ENCODE measurements around the genes PTGES and GPR107.

- PRO-cap, 3 experiments, result no peak in any of the 3 experiments
- RAMPAGE, long total RNA, result no peak
Measured at GRCh38 chr9:129630569-129631328, 4.8 kb downstream of the NTMT1 start.

DNA sequence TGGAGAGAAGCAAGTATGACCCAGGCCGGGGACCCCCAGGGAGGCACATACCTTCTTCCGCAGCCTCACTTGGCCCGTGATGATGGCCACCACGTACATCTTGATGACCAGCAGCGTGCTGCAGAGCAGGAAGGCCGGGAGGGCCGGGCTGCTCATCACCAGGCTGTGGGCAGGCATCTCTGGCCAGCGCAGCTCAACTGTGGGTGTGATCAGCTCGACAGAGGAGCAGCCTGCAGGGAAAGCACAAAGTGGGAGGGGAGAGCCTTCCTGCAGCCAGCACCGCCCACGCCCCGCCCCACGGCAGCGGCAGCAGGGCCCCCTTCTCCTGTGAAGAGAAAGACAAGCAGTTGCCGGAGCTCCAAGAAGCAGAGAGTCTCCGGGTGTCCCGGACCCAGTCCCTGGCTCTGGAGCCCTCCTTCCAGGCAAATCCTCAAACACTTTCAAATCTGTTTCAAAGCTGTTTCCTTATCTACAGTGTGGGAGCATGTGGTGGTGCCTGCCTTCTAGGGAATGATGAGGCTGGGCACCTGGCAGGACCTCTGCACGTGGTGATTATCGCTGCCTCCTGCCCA lies at the start of gene PTGES:
PTGES (minus strand) TSS at position 207 of the 572 bp plus-strand sequence.
- PRO-cap, 3 experiments, result peak in 2 of 3 experiments; most common minus-strand start position 199 of the sequence (in 1)
- RAMPAGE, long total RNA, result no peak

DNA sequence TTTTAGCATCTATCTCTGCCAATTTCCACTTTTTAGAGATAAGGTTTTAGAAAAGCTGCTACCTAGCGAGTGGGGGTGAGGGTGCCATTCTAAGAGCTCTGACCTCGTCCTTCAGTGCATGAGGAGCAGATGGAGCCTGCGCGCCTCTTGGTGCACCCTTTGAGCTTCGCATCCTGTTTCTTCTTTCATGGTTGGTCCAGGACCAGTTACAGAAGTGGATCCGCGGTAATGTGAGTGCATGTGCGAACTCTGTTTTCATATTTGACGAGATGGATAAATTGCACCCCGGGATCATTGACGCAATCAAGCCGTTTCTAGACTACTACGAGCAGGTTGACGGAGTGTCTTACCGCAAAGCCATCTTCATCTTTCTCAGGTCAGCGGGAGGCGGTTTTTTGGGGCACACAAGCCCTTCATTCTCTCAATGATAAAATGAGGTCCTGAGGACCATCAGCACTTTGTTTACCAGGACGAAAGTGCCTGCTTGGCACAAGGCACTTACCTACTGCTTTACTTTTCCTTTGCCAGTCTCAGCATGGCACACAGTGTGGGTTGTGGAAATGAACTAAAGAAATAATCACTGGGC lies 4.1 kb downstream of the TOR1B start:
- PRO-cap, 3 experiments, result no peak in any of the 3 experiments
- RAMPAGE, long total RNA, result no peak

DNA sequence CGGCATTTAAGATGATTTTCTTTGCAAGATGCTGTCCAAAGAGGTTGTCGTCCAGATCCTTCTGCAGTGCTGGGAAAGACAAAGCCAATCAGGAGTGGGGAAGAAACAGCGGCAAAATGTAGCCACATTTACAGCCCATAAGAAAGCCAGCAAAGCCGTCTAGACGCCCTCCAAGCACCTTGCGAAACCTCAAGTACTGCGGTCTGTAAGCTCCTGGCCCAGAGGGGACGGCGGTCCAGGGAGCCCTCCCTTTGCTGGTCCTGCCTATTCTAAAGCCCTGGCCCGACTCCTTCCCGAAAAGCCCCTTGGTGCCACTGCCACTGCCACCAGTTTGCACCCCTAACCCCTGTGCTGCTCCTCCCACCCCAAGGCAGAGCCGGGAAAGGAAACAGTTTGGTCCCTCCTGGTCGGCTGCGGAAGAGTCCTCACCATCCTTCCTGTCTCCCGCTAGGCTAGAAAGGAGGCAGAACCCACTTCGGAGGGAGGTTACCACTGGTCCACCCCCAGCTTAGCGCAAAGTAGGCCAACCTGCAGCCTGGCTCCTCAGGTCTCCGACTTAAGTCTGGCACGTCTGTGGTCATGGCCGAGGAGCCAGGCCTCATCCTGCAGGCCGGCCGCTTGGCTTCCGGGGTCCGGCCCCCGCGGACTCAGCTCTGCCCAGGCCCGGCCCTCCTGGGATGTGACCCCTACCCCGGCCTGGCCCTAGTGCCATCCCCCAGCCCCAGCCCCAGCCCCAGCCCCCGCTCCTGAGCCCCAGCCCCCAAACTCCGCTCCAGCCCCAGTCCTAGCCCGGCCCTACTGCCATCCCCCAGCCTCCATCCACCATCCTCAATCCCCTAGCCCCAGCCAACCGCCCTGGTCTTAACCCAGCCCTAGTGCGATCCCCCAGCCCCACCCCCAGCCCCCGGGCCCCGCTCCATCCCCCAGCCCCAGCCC lies 890 bp downstream of the TOR1A start:
- PRO-cap, 3 experiments, result peak in 1 of 3 experiments; most common plus-strand start position 568 of the sequence (in 1)
- RAMPAGE, long total RNA, result no peak

DNA sequence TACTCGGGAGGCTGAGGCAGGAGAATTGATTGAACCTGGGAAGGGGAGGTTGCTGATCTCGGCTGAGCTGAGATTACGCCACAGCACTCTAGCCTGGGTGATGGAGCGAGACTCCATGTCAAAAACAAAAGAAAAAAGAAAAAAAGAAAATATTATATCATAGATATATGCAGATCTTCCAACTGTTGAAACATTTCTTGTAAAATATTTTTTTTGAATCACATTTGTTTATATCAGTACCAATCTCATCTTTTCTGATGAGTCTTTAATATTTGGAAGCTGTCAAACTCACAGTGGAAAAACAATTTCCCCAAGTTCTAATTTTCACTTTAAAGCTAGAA lies 42.6 kb downstream of the FNBP1 start:
- PRO-cap, 3 experiments, result no peak in any of the 3 experiments
- RAMPAGE, long total RNA, result no peak

DNA sequence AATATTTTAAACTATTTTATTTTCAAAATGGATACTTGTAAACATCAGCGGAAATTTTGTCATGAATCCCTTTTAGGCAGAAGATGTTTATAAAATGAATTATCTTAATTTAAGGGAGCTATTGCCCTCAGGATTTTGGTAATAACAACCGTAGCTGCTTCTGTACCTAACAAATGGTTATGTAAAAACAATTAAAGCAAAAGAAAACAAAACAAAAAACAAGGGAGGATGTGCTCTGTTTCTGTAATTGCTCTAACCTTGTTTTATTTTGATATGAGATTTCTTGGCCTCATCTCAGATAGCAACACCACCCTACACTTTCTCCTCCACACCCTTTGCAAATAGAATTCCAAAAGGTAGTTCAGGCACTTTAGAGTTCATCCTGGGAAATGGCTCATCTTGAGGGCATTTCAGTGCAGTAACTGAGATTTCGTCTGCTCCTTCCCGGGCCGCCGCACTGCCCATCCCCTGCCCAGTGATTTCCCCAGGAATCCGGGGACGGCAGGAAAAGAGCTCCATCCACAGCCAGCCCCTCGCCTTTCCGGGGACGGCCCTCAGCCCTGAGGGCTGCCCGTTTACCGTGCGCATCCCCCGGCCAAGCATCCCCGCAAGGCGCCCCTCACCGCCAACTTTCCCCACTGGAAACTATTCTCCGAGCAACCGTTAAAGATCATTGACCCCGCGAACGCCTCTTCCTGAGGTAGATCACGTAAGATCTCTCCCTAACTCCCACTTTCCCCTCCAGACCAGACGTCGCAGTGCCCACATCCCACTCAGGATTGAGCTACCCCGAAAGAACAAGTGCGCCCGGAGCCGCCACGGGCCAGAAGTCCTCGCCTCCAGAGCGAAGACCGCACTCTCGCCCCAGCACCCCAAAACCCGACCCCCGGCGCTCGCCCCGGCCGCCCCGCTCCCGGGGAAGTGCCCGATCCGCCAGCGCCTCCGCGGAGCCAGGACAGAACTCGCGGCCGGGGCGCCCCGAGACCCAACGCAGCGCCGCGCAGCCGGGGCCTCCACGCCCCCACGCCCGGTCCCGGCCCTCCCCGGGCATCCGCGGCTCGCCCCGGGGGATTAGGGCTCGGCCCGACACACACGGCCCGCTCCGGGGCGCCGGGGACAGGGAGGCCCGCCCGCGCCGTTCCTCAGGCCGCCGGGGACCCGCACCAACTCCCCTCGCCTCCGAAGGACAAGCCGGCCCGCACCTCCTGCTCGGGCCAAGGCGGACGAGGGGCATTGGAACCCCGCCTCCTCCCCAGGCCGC lies 989 bp downstream of the FNBP1 start:
- PRO-cap, 3 experiments, result peak in 1 of 3 experiments; most common plus-strand start position 475 of the sequence (in 1); most common minus-strand start position 482 of the sequence (in 1)
- RAMPAGE, long total RNA, result no peak

DNA sequence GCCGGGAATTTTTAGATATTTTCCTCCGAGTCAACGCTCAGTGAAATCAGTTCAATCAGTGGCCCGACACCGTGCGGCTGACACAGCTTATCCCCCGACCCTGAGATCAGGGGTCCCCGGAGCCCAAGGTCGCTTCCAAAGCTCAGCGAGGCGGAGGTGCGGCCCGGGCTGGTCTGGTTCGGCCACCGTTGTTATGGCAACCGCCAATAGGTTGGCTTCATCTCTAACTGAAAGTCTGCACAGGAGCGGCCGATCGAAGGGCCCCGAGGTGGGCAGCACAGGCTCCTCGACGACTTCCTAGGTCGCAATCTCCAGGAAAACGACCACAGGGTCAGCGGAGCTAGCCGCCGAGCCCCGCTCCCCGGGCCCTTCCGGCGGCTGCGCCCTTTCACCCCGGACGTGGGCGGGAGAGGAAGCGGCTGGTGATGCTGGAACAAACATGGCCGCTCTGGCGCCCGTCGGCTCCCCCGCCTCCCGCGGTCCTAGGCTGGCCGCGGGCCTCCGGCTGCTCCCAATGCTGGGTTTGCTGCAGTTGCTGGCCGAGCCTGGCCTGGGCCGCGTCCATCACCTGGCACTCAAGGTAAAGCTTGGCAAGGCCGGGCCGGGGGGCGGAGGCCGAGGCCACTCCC lies at the start of gene GPR107:
GPR107 (plus strand) TSS at position 413 of the 629 bp plus-strand sequence.
- PRO-cap, 3 experiments, result peak in 3 of 3 experiments; most common plus-strand start position 413 of the sequence (in 1); most common minus-strand start position 382 of the sequence (in 1)
- RAMPAGE, long total RNA, result start-site peak on the plus strand centred at position 416 of the sequence, 32 bp wide, 509 and 124 reads in 2 replicates

GRCh38 chr9:130140505-130141127 lies 31.6 kb upstream of the NCS1 start:
- PRO-cap, 3 experiments, result no peak in any of the 3 experiments
- RAMPAGE, long total RNA, result no peak

- PRO-cap, 3 experiments, result peak in 1 of 3 experiments; most common plus-strand start chr9:130173215 (in 1); most common minus-strand start chr9:130173158 (in 1)
- RAMPAGE, long total RNA, result no peak
Measured at GRCh38 chr9:130173034-130174112, 1.2 kb downstream of the NCS1 start.

DNA sequence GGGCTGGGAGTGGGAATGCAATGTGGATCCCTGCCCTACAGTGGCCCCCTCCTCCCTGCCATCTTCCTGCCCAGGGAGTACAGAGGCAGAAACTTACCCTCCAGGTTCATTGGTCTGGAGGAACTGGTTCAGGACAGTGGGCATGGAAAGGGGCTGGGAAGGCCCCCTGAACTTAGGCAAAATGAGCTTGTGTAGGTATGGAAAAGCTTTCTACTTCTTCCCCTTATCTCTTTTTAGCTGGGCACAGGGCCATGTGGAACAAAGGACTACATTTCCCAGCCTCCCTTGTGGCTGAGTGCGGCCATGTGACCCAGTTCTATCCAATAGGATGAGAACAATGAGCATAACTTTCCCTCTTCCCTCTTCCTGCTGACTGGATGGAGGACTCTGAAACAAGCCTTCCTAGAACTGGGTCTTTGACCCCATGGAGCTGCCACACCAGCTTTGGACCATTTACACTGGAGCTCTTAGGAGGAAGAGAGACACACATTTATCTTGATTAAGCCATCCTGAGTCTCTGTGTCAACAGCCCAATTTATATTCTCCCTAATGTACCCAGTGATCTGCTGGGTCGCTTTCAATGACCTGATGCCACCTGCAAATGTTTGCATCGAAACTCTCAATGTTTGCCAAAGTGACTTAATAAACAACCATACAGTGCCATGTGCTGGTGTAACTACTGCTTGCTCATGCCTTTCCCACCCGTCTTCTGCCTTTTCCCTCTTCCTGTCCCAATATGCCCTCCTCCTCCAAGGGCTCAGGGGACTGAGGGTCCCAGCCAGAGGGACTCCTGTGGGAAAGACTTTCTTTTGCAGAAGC lies 24.9 kb upstream of the HMCN2 start:
- PRO-cap, 3 experiments, result no peak in any of the 3 experiments
- RAMPAGE, long total RNA, result no peak

DNA sequence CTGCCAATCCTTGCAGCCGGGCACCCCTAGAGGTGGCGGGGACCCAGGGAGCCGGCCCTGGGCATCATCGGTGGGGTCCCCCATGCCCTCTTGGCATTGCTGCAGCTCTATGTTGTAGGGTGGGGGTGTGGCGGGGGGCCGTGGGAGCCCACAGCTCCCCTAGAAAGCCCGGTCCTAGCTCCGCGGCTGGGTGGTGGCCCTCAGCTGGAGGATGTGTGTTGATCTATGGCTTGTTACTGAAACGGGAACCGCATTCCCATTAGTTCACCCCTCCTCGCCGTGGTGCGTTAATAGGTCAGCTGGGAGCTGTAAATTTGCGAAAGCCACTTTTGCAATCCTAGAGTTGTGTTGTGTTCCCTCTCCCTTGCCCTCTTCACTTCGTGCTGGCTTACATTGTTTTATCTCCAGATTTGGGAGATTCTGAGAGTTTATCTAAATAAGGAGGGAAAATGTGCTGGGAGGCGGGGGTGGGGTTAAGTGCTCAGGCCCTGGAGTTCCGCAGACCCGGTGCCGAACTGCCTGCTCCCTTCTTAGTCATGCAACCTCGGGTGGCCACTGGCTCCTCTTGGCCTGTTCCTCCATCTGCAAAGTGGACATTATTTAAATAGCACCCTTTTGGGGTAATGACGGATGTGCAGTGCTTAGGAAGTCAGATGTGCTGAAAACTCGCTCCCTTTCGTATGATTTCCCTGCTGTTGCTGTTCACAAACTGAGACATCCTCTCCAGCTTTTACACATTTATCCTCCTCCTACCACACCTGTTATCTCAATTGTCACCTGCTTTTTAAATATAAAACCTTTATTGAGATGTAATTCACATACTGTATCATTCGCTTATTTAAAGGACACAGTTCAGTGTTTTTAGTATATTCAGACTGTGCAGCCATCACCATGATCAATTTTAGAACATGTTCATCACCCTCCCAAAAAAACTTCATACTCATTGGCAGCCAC lies 62.9 kb downstream of the HMCN2 start:
- PRO-cap, 3 experiments, result no peak in any of the 3 experiments
- RAMPAGE, long total RNA, result no peak

DNA sequence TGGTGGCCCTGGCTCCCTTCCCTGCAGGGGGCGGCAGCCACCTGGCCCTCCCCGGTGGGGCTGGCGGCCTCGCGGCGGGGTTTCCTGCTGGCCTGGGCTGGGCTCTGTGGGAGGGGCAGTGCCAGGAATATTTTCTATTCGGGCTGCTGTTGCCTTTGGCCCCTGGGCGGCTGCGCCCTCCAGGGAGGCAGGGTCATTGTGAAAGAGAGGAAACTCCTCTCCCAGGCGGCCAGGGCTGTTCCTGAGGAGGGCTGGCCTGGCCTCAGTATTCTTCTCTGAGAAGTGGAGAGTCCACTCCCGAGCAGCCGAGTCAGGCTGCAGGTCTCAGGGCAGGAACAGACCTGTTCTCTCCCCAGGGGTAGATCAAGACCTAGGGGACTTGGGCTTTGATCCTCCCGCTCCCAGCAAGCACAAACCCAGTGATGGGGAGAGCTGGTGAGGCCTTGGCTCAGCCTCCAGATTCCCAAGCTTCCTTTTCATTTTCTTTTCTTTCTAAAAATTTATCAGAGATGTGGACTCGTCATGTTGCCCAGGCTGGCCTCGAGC lies 842 bp downstream of the ASS1 start:
- PRO-cap, 3 experiments, result no peak in any of the 3 experiments
- RAMPAGE, long total RNA, result no peak

DNA sequence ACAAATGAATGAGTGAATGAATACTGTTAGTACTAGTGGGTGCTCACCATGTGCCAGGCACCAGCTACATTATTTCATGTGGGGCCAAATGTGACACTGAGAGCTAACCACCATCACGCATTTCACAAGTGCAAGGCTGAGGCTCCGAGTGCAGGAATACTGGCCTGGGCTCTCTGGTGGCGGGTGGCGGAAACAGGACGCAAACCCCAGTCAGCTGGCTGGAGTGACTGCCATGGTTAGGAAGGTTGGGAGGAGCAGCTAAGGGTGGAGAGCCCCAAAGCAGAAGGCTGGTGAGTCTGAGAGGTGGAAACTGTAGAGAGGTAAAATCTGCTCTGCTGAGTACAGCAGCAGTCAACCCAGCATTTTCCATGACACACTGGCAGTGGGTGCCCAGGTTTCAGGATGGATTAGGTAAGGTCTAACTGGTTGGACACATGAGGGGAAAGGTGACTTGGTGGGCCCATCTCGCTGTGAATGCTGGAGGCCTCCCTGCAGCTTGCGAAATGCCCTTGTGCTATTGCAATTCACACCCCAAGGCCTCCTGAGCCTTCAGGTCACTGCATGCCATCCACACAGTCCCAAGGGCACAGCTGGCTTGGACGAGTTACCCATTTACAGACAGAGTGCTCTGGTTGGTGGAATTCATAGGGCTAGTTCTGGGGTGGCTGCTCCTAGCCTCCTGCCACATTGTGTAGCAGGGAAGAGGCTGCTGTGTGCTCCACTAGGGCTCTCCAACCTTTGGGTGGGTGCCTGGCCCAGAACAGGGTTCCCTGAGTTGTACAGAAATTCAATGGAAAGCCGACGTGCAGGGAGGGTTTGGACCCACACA lies 54.0 kb downstream of the ASS1 start:
- PRO-cap, 3 experiments, result no peak in any of the 3 experiments
- RAMPAGE, long total RNA, result no peak

DNA sequence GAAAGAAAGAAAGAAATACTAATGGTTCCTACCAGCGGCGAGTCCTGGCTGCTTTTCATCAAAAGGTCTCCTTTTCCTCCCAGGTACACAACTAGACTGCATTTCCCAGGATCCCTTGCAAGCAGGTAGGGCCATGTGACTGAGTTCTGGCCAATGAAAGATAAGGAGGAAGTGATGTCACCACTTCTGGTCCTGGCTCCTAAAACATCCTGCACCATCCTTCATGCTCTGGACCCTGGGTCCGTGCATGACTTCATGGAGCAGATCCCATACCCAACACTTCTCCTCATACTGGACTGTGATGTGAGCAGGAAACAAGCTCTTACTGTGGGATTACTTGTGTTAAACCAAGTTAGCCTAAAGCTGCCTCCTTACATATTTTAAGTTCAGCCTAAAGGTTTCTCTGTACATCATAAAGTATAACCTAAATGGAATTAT lies 30.2 kb upstream of the FUBP3 start:
- PRO-cap, 3 experiments, result no peak in any of the 3 experiments
- RAMPAGE, long total RNA, result no peak

DNA sequence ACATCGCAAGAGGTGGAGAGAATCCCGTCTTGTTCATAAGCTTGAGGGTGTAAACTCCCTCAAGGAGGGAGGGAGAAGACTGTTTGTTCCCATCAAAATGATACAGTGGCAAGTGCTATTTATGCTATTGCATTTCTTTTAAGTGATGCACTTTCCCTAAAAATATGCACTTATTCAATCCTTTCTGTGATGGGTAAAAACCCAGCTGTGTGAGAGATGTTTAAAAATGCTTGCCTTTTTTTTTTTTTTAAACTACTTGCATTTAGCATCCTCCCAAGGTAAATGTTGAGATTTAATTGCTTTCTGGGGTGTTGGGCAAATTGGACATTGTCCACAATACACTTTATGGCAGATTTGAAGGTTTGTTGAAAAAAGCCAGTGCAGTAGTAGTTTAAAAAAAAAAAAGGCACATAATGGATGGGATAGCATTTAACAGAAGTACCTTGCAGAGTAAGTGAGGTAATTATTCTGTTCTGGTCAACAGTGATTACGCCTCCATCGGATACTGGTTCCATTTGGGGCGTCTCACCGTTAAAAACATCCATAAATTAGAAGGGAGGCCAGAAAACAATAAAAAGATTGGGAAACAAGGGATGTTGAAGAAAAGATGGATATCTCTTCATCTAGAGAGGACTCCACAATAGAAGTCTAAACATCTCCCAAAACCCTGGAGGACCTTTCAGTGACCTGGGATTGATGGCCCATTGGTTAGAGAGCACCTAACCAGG lies 32.2 kb downstream of the FUBP3 start:
- PRO-cap, 3 experiments, result no peak in any of the 3 experiments
- RAMPAGE, long total RNA, result no peak

- PRO-cap, 3 experiments, result no peak in any of the 3 experiments
- RAMPAGE, long total RNA, result no peak
Measured at GRCh38 chr9:130623437-130624349, 40.7 kb upstream of the PRDM12 start.

- PRO-cap, 3 experiments, result no peak in any of the 3 experiments
- RAMPAGE, long total RNA, result no peak
Measured at GRCh38 chr9:130630550-130630923, 33.9 kb upstream of the PRDM12 start.

DNA sequence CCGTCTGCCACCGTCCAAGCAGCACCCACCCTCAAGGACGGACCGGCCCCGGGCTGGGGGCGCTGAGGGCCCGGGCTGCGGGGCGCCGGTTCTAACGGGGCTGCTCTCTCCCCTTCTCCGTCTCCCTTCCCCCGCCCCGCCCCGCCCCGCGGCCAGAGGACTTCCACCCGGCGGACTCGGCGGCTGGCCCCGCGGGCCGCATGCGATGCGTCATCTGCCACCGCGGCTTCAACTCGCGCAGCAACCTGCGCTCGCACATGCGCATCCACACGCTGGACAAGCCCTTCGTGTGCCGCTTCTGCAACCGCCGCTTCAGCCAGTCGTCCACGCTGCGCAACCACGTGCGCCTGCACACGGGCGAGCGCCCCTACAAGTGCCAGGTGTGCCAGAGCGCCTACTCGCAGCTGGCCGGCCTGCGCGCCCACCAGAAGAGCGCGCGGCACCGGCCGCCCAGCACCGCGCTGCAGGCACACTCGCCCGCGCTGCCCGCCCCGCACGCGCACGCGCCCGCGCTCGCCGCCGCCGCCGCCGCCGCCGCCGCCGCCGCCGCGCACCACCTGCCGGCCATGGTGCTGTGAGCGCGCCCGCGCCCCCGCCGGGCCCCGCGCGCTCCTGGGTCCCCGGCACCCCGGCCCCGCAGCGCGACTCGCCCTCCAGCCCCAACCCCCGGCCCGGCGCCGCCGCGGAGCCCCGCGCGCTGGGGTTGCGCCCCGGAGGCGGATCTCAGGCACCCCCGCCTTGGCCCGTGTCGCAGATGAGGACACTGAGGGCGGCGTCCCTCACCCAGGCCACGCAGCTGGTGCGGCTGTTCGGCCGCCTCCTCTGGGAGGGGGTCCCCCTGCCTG lies 12.3 kb upstream of the EXOSC2 start:
- PRO-cap, 3 experiments, result peak in 3 of 3 experiments; most common plus-strand start position 256 of the sequence (in 2); most common minus-strand start position 216 of the sequence (in 2)
- RAMPAGE, long total RNA, result no peak

- PRO-cap, 3 experiments, result no peak in any of the 3 experiments
- RAMPAGE, long total RNA, result no peak
Measured at GRCh38 chr9:130714061-130715245, 20.9 kb downstream of the EXOSC2 start.

- PRO-cap, 3 experiments, result no peak in any of the 3 experiments
- RAMPAGE, long total RNA, result no peak
Measured at GRCh38 chr9:130719522-130719990, 26.0 kb downstream of the EXOSC2 start.

All from cerebellum (tissue), 5 donors.